ENCODE measurements around the gene SNUPN.

DNA sequence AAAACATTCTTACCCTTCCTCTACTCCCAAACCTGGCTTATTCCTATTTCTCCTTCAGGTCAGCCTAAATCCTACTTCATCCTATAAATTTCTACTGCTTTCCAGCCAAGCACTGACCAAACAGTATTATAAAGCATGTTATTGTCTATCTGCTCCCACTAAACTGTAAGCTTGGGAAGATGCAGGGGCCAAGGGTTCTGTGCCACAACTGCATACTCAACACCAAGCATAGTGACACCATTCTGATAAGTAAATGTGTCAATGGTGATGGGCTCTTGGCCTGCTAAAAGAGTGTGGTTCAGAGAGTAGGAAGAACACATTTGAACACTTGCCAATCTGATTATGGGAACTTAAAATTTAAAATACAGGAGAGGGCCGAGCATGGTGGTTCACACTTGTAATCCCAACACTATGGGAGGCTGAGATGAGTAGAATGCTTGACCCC is 34.2 kb downstream of the PTPN9 start:
- PRO-cap = no peak

GRCh38 chr15:75625206-75626199 is at the start of gene SNUPN:
Gene SNUPN, minus strand, starts transcription at chr15:75625725.
- PRO-cap = bidirectional peak, plus-strand start at chr15:75625309, minus-strand start at chr15:75625176; bidirectional peak, plus-strand start at chr15:75625881, minus-strand start at chr15:75625690

DNA sequence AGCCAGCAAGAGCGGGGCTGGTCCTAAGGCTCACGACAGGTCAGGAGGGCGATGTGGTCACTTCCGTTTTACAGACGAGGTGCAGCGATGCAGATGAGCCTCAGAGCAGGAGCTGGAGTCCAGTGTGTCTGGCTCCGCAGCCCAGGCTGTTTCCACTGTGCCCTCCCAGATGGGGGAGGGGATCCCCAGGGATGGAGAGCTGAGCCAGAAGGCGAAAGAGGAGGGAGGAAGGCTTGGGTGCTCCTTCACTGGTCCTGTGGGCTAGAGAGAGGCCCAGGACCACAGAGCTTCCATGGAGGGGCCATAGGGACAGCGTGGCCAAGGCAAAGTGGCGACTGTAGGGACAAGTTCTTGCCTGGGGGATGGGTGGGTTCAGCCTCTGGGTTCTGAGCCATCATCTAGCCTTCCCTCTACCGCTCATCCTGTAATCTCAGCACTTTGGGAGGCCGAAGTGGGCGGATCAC is 5.7 kb downstream of the SNX33 start:
- PRO-cap = no peak

- PRO-cap = no peak
Observed at GRCh38 chr15:75660912-75661523, 13.3 kb downstream of the SNX33 start.

DNA sequence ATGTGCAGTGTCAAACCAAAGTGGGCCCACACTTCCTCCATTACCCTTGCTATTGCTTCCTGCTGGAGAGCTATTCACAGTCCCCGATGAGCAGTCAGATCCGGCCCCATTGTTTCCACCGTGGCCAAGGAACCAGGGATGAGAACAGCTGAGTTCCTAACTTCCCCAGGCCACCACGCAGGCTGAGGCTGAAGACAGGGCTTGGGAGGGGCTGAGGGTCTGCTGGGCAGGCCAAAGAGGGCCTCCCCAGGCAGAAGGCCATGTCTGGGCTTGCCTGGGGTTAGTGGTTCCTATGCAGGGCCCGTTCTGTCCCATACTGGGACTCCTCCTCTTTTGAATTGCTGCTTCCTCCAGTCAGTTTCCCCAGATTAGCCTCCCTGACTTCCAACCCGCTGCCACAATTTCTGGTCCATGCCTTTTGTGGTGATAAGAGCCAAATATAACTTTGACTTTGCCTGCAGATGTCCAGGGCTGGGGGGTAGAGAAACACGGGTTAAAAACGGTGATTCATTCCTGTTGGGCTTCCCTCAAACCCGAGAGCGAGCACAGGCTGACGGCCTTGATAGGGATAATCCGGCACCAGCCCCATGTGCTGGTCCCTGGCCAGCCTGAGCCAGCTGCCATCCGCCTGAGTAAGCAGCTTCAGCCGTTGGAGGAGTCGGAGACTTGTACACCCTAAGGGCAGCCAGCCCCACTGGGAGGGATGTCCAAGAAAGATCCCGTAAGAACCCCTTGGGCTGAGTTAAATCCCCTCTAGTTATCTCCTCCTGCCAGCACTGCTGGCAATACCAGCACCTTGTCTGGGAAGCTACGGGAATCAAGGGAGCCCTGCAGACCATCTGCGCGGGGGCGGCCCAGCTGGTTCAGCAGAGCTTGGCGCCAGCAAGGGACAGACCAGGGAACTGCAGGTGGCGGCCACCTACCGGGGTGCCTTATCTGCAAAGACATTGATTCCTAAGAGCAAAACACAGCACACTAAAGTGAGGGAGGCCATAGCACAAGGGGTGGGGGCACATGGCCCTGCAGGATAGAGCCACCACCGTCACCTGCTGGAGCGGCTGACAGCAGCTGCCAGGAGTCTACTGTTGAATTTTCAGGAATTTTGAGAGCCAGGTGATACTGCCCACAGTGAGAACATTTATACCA is 18.3 kb downstream of the CSPG4 start:
- PRO-cap = unidirectional peak, plus-strand start at position 109 of the sequence

- PRO-cap = no peak
Observed at GRCh38 chr15:75710099-75710801, 2.4 kb downstream of the CSPG4 start.

- PRO-cap = no peak
Observed at GRCh38 chr15:75710853-75711349, 1.7 kb downstream of the CSPG4 start.

GRCh38 chr15:76150883-76151421 is 91.2 kb downstream of the TMEM266 start:
- PRO-cap = no peak

GRCh38 chr15:76177709-76178233 is 118.0 kb downstream of the TMEM266 start:
- PRO-cap = no peak

- PRO-cap = no peak
Observed at GRCh38 chr15:76215555-76216180, 95.6 kb downstream of the ETFA start.

- PRO-cap = no peak
Observed at GRCh38 chr15:76279840-76280579, 31.3 kb downstream of the ETFA start.

DNA sequence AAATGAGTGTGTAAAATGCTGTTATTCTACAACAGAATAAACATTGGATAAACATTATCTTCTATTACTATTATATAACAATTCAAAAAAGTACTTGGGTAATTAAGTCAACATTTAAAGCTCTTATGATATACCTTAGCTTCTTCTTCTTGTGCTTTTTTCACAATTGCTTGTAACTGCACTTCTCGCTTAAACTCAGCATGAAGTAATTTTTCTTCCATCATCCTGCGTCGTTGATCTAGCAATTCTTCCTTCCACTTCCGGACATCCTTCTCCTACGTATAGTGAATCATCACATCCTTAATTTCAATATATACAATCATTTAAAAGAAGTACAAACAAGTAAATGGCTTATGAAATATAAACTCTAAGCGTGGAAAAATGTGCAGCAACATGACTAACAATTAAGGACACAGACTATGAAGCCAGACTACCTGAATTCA is 151.4 kb downstream of the SCAPER start:
- PRO-cap = no peak

GRCh38 chr15:76964155-76964537 is 30.8 kb upstream of the PSTPIP1 start:
- PRO-cap = no peak

GRCh38 chr15:76998678-76999169 is 3.8 kb downstream of the PSTPIP1 start:
- PRO-cap = no peak

DNA sequence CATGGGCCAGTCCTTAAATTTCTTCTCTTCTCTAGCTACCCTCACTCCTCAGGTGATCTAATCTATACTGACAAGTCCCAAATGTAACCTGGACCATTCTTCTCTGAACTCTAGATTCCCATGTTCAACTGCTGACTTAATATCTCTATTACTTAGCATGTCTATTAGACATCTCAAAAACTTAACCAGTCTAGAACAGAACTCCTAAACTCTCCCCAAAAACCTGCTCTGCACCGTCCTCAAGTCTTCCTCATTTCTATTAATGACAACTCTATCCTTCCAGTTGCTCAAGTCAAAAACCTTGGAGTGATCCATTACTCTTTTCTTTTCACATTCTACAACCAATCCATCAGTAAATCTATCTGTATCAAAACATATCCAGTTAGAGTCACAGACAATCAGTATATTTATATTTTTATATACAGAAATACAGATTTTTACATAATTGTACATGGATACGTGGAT is 7.7 kb downstream of the PEAK1 start:
- PRO-cap = no peak

- PRO-cap = no peak
Observed at GRCh38 chr15:77497827-77498513, 77.3 kb downstream of the HMG20A start.

- PRO-cap = no peak
Observed at GRCh38 chr15:77755660-77756114, 123.0 kb upstream of the LINGO1 start.

- PRO-cap = no peak
Observed at GRCh38 chr15:78007827-78008566, 69.5 kb downstream of the TBC1D2B start.

GRCh38 chr15:78016926-78017276 is 60.6 kb downstream of the TBC1D2B start:
- PRO-cap = no peak

DNA sequence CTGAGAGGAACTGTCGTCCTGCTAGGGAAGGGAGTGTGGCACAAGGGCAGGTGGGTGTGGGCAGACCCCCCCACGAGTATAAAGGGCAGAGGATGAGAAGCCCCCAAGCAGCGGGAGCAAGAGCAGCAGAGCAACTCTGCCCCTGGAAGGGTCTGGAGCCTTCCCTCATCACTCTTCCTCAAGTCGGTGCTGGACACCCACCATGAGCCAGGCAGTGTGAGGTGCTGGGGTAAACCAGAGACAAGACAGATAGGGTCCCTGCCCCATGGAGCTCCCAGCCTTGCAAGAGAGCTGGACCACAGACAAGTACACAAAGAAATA is 39.6 kb downstream of the TBC1D2B start:
- PRO-cap = no peak